Epithelial cell of alveolus of lung (primary cell): ENCODE data around the genes ODF2L, CLCA2 and GBP1.

DNA sequence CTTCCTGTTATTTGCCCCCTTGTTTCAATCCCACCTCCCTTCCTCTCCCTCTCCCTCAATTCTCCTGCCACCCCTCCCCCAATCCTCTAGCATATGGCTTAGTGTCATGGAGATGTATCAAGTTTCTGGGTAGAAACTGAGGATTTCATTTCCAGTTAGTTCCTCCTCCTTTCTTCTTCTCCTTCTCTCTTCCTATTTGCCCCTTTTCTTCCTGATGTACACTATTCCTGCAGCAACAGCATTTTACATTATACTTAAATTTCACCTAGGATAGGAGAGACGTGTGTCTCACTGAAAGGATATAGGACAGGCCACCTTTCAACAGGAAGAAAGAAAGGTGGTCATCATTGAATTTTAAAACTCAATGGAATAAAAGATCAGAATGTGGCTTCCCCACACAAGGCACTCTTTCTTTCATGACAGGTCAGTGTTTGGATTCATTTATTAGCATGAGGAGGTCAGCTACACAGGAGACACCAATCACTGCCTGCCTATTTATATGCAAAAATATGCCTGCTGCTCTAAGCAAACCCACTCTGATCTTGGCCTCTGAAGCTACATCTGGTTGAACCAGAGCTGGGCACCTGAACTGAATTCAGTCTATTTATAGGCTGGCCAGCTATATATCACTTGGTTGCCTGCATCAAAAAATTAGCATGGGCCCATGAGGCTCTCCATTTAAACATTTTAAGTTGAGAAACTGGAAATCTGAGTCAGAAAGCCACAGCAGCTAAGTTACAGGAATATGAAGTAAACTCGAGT, 18.1 kb downstream of the DDAH1 start:
- RAMPAGE, long total RNA, result no peak
- RRBS, result no CpG with 5 or more reads among the region's 2 CpGs

- RAMPAGE, long total RNA, result no peak
- RRBS, result no CpG with 5 or more reads among the region's 6 CpGs
Measured at GRCh38 chr1:85550674-85551695, 29.6 kb upstream of the CCN1 start.

GRCh38 chr1:85582912-85583517, 2.5 kb downstream of the CCN1 start:
- RAMPAGE, long total RNA, result no peak
- RRBS, result no CpG with 5 or more reads among the region's 9 CpGs

GRCh38 chr1:85611665-85612229, 31.2 kb downstream of the CCN1 start:
- RAMPAGE, long total RNA, result no peak
- RRBS, result no CpG with 5 or more reads among the region's 5 CpGs

DNA sequence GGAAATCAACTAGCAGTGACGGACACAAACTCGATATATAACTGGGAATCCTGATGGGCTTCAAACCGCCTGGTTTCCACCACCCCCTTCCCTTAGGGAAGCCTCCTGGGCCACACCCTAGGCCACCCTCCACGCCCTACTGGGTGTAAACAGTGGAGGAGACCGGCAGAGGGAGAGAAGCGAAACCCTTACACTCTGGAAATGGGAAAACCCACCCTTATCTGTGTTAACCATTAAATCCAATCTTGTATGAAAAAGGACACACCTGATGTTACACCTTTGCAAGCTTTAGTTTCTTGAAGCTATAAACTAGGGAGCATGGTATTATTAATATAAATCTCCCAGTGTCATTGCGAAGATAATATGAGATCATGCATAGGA, 650 bp upstream of the ZNHIT6 start:
- RAMPAGE, long total RNA, result no peak
- RRBS, result no CpG with 5 or more reads among the region's 7 CpGs

GRCh38 chr1:86395692-86396818, at the start of gene ODF2L:
ODF2L (minus strand) TSS chr1:86396323.
- RAMPAGE, long total RNA, result start-site peak on the minus strand at chr1:86396054-86396062, 24 and 48 reads in 2 replicates; start-site peak on the minus strand at chr1:86396275-86396326, 228 and 92 reads in 2 replicates
- RRBS, result 2% methylated on average over 11 of the region's 67 CpGs

DNA sequence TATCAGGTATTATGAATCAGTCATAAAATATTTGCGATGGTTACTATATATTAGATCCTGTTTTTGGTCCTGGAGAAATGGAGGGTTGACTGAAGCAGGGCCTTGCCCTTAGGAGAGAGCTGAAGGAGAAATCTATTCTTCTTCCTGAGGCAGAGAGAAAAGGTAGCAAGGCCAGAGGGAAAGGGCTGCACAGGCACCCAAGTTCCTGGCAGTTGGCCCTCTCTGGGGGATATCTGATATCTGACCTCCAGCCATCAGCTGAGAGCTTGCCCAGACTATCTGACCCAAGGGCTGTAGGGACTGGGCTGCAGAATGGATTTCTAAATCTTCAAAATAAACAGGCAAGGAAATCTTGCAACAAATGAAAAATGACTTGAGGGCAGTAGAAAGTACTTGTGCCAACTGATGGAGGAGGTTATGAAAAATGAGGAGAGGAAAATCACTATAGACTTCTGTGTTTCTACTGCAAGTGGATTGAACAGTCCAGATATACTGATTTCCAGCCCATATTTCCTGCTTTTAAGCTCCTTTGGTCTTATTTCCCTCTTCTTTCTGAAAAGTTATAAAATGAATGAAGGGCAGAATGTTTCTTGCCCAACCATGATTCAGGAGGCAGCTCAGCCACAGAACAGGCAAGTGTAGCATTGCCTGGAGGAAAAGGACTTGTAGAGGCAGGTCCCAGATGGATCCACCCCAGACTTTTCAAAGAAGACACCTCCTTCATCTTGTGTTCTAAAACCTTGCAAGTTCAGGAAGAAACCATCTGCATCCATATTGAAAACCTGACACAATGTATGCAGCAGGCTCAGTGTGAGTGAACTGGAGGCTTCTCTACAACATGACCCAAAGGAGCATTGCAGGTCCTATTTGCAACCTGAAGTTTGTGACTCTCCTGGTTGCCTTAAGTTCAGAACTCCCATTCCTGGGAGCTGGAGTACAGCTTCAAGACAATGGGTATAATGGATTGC, at the start of gene CLCA2:
Gene CLCA2 (plus strand): TSS at position 762 of the 968 bp plus-strand sequence.
- RAMPAGE, long total RNA, result no peak
- RRBS, result no CpG with 5 or more reads among the region's 1 CpG

DNA sequence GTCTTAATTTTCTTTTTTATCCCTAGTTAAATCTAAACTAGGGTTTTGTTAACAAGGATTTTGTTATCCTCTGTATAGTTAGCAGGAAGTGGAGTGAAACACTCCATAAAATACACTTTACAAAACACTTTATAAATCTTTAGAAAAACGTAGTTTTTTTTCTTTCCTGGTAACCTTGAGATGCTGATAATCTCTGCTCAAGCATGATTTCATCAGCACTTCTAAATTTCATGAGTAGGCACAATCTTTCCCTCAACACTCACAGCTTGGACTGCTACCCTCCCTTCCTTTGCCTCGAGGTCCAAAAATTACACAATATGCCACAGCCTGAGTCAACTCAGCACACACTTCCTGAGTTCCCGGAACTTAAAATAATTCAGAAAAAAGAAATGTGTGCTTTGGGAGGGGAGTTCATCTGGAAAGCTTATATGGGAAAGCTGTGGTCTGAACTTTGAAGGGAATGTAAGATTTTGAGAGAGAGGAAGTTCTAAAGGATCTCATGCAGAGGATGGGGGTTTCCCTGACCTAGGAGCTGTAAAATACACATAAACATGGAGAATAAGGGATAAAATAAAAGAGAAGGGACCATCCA, 5.9 kb downstream of the CLCA2 start:
- RAMPAGE, long total RNA, result no peak
- RRBS, result no CpG with 5 or more reads among the region's 3 CpGs

GRCh38 chr1:86548763-86549501, 2.1 kb downstream of the CLCA4 start:
- RAMPAGE, long total RNA, result no peak
- RRBS, result no CpG with 5 or more reads among the region's 2 CpGs

DNA sequence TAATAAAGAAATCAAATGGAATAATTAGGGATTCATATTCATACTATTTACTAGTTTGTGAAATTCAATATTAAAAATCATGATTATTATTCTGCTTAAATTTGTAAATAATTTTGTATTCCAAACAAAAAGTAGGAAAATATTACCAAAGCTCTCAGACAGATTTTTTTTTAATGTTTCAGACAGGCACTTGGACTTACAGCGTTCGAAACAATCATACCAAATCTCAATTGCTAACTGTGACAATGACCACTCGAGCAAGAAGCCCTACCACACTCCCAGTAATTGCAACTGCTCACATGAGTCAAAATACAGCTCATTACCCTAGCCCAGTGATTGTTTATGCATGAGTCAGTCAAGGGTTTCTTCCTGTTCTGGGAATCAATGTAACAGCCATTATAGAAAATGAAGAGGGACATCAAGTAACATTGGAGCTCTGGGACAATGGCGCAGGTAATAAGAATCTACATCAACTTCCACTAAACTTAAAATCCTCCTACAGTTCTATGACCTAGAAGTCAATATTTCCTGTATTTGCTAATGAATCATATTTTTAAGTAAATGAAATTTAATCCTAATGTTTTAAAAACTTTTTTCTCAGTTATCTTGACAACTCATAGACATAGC, 56.1 kb upstream of the SH3GLB1 start:
- RAMPAGE, long total RNA, result no peak
- RRBS, result no CpG with 5 or more reads among the region's 4 CpGs

DNA sequence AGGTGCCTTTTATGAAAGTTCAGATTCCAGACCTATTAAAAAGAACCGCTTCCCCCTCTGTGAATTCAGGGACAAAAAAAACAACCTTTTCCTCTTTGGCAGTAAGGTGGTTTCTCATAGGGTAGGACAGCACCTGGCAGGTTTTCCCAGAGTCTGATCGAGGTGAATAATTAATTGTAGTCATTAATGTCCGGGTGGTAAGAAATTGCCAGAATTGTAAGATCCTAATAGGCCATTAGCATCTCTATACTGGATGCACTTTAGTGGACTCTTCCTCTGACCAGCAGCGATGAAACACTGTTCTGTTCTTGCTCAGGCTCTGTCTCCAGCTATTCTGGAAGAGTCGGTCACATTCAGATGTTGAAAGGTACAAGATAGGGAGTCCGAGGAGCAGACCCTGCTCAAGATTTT, 70.4 kb downstream of the SH3GLB1 start:
- RAMPAGE, long total RNA, result no peak
- RRBS, result no CpG with 5 or more reads among the region's 6 CpGs

- RAMPAGE, long total RNA, result no peak
- RRBS, result no CpG with 5 or more reads among the region's 14 CpGs
Measured at GRCh38 chr1:87129449-87130302, 199.0 kb upstream of the LMO4 start.

DNA sequence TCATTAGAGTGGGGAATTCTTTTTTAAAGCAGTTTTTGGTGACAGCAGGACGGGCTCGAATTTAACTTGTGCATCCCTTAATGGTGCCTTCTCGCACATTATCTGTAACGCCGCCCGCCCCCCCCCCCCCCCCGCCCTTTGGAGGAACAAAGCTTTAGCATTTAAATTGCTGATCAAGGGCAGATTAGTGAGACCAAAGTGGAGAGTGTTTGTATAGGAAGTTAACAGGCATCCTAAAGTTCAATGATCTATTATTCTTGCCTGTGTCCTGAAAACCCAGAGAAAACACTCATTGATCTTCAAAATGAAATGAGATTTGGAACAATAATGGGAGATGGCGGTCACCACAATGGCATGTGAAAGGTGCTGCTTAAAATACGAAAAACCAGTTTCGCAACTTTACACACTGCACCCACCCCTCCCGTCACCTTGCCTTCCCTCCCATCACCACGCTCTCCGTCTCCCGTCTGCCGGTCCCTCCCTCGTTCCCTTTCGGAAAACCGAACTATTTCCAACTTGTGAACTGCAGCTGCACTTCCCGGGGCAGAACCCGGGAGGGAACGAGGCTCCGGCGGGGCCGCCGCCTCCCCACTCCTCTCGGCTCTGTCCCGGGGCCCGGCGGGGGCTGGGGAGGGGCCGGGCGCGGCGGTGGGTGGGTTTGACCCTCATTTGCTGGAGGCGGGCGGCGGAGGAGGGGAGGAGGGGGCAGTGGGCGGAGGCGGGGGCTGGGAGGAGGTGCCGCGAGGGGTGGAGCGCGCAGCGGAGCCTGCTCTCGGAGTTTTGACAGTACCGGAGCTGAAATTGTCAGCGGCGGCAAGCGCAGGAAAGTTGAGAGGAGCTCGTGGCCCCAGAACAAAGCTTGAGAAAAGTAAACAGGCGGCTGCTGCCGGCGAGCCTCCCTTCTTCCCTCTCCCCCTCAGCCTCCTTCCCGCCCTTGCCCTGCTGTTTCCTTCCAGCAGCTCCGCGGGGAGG, 2.6 kb downstream of the LMO4 start:
- RAMPAGE, long total RNA, result no peak
- RRBS, result 2% methylated on average over 17 of the region's 55 CpGs

GRCh38 chr1:87968185-87968438, 639.4 kb downstream of the LMO4 start:
- RAMPAGE, long total RNA, result no peak
- RRBS, result no CpG with 5 or more reads among the region's 3 CpGs

DNA sequence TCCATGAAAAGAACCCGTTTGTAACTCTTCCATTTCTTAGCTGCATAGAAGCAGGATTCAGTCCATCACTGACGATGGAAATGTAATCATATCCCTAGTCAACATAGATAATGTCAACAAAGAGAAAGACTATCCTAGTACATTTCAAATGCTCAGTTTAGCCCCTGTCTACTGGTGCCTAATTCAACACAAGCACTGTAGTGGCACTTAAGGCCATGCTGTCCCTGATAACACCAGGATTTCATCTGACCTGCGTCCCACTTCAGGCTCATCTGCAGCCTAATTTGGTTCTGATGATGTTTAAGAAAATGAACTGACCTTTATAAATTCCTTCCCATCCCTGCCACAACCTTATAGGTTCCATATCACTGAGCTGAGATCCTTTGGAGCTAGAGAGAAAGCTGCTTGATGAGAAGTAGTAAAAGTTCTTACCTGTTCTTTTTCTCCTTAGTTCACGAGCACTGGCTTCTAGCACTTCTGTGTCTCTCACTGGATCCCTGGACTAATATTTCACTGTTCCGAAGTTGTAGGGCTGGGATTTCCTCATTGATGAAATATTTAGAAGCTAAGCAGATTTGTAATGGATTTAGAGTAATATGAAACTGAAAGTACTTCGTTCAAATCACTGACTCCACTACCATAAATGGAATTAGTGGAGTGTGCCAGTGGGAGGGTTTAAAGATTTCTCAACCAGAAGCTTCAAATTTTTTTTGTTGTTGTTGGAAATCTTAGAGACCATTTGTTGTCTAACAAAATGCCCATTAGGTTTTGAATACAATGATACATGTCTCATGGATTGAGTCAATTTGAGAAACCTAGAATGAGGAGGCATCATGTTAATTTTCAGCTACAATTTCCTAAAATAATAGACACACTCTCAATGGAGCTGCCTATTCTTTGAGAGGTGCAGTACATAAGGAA, at the start of gene GBP1:
Gene GBP1 (minus strand): TSS at position 481 of the 921 bp plus-strand sequence.
- RAMPAGE, long total RNA, result start-site peak on the minus strand centred at position 542 of the sequence, 128 bp wide, 113 and 266 reads in 2 replicates
- RRBS, result no CpG with 5 or more reads among the region's 6 CpGs

- RAMPAGE, long total RNA, result no peak
- RRBS, result no CpG with 5 or more reads among the region's 2 CpGs
Measured at GRCh38 chr1:89081036-89081545, 16.1 kb upstream of the GBP1 start.

DNA sequence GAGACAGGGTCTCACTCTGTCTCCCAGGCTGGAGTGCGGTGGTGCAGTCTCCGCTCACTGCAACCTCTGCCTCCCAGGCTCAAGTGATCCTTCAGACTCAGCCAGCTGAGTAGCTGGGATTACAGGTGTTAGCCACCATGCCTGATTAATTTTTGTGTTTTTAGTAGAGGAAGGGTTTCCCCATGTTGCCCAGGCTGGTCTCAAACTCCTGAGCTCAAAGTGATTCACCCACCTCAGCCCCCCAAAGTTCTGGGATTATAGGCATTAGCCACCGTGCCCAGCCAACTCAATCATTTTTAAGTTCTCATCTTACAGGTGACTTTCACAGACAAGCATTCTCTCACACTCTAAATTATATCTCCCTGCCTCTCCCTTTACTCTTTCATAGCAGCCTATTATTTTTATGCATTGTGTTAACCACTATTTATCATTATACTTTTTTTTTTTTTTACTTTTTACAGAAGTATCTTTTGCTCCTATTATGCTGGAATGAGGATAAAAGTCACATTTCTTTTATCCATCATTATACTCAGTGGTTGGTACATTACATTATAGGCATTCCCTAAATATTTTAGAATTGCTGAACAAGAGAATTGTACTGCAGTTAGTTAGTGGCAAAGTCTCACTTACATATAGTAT, 9.8 kb downstream of the GBP2 start:
- RAMPAGE, long total RNA, result no peak
- RRBS, result no CpG with 5 or more reads among the region's 3 CpGs

GRCh38 chr1:89125404-89125874, 475 bp downstream of the GBP2 start:
- RAMPAGE, long total RNA, result no peak
- RRBS, result no CpG with 5 or more reads among the region's 2 CpGs

DNA sequence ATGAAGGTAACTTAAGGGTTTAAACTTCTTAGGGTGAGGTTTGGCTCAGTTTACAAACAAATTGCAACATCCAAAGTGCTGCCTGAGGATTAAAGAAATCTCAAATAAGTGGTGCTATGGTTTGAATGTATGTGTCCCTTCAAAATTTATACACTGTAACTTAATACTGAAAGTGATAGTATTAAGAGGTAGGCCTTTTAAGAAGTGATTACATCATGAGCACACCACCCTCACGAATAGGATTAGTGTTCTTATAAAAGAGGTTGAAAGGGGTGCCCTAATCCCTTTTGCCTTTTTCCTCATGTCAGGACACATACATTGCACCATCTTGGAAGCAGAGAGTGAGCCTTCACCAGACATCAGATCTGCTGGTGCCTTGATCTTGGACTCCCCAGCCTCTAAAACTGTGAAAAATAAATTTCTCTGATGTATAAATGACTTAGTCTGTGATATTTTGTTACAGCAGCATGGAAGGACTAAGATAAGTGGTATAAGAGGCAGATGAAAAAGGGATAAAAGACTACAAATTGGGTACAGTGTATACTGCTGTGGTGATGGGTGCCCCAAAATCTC, 6.6 kb upstream of the GBP5 start:
- RAMPAGE, long total RNA, result no peak
- RRBS, result no CpG with 5 or more reads among the region's 1 CpG

GRCh38 chr1:89703377-89703948, 70.5 kb downstream of the LRRC8C start:
- RAMPAGE, long total RNA, result no peak
- RRBS, result no CpG with 5 or more reads among the region's 1 CpG